ENCODE data around the gene OXTR.

- PRO-cap = bidirectional peak, plus-strand start at chr3:4772396, minus-strand start at chr3:4772295
These were observed 207.0 kb upstream of the BHLHE40 start for GRCh38 chr3:4772151-4772663.

DNA sequence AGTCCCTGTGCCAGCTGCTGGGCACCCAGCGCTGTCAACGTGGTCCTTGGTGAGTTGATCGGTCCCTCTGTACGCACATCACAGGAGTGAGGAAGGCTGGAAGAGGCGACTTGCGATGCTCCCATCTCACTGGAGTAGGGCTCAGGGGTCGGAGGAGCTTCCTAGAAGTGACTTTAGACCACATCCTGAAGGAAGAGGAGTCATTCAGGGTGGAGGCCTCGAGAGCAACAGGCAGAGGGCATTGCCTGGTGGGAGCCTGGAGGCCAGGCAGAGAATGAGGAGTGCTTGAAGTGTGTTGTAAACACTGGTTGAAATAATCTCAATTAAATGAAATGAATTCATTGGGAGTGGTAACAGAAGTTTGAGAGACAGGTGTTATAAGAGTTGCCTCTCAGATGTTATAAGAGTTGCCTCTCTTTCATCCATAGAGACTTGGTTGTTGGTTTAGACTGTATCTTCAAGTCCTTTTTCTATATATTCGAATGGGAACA lies 206.2 kb upstream of the BHLHE40 start:
- PRO-cap = unidirectional peak, plus-strand start at position 203 of the sequence

DNA sequence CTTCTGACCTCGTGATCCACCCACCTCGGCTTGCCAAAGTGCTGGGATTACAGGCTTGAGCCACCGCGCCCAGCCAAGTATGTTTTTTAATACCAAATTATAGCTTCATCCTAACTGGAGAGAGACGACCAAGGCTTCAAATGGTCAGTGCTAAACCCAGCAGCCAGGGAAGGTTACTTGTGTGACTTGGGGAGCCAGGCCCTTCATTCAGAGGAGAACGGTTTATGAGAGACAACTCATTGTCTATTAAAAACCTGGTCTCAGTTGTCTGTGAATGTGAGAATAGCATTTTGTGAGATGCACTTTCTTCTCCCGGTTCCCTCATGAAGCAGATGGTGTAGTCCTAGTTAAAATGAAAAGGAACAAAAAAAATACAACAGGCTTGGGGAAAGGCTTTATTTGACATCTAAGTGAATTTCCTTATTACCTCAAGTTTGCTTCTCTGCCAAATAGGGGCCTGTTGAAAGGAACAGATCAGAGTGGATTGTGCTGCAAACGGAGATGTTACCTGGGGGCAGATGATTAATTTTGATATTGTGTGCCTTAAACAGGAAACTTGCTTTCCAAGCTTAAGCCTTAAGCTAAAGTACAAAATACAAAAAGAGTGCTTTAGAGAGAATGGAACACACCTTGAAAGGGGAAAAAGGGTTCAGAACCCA lies 202.8 kb upstream of the BHLHE40 start:
- PRO-cap = bidirectional peak, plus-strand start at position 472 of the sequence, minus-strand start at position 325 of the sequence

- PRO-cap = no peak
These were observed 161.4 kb upstream of the BHLHE40 start for GRCh38 chr3:4817611-4818496.

GRCh38 chr3:4886925-4887700 lies 92.1 kb upstream of the BHLHE40 start:
- PRO-cap = no peak

DNA sequence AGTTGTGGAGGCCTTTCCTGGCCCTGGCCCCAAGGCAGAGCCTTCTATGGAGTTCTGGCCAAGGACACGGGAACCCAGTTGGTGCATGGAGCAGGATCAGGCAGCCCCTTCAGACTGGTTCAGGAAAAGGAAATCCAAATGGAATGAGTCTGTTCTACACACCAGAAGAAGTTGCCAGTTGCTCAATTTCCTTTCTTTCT lies 29.0 kb upstream of the BHLHE40 start:
- PRO-cap = no peak

DNA sequence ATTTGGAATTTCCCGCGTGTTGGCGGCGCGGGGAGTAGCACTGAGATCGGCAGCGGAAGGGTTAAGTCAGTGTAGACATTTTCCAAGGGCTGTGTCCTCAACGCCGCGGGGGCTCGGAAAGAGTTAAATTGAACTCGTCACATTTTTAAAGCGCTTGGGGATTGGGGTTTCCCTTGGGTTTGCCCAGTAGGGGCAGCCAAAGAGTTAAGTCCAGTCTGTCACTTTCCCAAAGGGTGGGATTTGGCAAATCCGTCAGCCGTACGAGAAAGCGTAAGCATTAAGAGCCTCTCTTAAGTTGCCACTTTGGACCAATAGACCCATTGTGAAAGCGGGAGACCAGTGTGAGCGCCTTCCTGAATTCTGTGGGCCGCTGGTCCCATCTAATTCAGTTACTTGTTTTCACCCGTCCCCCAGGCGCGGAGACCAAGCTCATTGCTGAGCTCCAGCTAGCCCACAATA lies 677 bp downstream of the ARL8B start:
- PRO-cap = bidirectional peak, plus-strand start at position 320 of the sequence, minus-strand start at position 314 of the sequence

GRCh38 chr3:5181060-5182425 lies 6.0 kb upstream of the EDEM1 start:
- PRO-cap = no peak

DNA sequence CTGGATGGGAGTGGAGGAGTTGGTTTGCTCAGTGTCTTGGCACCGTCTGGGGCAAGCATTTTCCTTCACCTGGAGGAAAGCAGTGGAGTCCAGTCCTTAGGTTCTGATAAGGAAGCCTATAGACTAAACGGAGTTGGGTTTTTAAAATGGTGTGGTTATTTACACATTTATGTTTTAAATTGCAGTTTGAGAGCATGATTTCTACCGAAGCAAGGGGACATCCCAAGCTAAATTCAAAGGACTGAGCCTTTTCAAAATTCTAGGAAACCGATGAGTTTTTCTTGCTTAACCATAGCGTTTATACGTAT lies 1.7 kb downstream of the EDEM1 start:
- PRO-cap = unidirectional peak, minus-strand start at position 48 of the sequence

- PRO-cap = no peak
These were observed 11.9 kb downstream of the EDEM1 start for GRCh38 chr3:5199202-5200021.

DNA sequence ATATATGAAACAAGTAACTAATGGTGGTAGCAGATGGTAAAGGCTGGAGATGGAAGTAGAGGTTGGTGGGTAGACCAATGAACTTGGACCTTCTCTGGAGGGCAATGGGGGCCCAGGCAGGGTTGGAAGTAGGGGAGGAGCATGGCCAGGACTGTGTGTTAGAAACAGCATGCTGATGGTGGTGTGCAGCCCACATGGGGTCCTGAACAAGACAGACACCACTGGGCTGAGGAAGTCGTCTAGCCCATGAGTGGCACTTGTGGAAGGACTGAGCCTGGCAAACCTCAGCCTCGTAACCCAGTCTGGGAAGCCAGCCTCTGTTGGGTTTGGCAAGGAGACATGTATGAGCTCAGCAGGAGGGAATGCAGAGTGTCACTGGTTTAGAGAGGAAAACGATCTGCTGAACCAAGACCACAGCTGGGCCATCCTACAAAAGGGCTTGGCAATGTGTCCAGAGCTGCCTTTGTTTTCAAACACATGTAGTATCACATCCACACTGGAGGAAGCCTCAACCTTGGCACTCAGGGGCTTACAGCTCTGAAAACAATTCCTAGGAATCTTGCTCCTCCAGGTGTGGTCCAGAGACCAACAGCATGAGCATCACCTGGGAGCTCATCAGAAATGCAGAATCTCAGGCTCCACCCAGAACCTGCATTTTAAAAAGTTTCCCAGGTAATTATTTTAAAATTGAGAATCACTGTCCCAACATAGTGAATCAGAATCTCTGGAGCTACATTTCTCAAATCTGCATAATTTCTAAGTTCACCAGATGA lies 18.3 kb upstream of the LMCD1 start:
- PRO-cap = no peak

GRCh38 chr3:8498826-8499618 lies 2.6 kb upstream of the LMCD1 start:
- PRO-cap = no peak

DNA sequence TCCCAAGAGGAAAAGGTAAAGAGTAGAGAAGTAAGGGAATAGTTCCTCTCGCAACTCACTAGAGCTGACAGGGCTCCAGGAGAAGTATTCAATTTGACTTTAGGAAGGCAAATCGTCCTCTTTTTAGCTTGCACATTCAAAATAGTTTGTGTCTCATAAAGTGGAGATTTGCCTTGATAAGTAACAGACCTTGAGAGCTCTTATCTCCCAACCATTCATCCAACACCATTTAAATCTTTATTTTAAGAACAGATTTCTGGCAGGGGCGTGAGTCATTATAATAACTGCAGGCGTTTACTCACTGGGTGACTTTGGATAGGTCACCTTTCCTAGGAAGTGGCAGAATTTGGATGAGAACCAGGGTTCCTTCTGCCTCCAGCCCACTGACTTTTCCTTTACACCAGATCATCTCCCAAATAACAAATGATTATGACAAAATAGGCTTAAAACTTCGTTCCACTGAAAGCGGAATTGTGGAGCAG lies 4.9 kb downstream of the LMCD1 start:
- PRO-cap = no peak

GRCh38 chr3:8523135-8523764 lies 21.6 kb downstream of the LMCD1 start:
- PRO-cap = no peak

DNA sequence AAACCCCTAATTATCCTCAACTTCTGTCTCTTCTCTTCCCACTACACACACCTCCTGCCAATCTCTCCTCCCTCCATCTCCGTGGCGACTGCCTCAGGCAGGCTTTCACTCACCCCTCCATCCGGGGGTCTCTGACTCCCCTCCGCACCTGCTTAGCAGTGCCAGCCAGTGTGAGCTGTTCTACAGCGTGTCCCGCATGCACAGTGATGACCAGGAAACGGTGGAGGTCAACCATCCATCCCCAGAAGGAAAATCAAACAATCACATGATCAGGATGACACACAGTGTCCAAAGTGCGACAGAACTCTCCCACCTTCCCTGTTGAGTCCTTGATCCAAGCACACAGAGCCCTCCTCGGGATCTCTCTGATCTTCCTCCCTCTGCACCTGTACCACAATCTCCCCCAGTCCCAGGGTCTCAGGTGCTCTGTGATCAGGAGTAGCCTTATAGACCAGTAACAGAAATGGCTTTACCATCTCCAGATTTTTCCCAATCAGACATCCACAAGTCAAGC lies 7.3 kb upstream of the SSUH2 start:
- PRO-cap = bidirectional peak, plus-strand start at position 321 of the sequence, minus-strand start at position 208 of the sequence

DNA sequence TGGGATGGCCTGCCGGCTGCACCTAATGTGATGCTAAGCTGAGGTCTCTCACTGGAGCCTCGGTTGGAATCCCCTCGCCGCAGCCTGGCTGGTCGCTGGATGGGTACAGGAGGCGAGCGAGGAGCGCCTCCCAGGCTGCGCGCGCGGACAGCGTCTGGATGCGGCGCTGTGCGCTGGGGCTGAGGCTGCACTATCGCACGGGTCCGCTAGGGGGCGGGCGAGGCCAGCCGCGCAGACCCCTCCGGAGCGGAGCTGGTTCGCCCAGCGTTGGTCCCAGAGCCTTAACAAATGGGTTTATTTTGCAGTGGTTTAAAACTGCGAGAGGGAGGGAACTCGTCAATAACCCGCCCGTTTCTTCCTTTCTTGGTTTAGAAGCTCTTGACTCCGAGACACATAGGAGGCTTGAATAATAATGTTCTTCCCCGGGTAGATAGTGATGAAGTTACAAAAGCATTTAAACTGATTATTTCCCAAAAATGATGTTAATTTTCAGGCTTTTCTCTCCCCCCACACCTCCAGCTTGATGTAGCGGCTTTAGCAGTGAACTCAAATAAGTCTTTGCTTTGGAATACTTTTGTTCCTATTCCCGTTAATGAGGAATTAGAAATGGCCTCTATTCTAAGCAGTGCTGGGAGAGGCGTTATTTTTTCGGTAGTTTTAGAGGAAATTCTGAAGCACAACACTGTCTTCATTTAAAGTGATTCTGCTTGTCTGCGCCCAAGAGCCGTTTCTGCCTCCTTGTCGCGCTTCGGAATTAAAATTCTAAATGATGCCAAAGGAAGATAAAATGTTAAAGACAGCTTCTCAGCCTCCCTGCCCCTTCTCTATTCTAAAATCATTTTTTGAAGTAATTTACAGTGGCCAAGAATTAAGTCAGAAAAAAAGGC lies at the start of gene OXTR:
Gene OXTR (minus strand): TSS at position 286 of the 887 bp plus-strand sequence.
- PRO-cap = no peak

- PRO-cap = no peak
These were observed 95.3 kb downstream of the SRGAP3 start for GRCh38 chr3:9154056-9154647.

- PRO-cap = no peak
These were observed 50.5 kb downstream of the SETD5 start for GRCh38 chr3:9447617-9448562.

- PRO-cap = no peak
These were observed 61.2 kb downstream of the SETD5 start for GRCh38 chr3:9458086-9459461.

- PRO-cap = no peak
These were observed 78.0 kb downstream of the SETD5 start for GRCh38 chr3:9475194-9476002.

Measured in mucosa of descending colon (tissue), 1 donor.